Metanephros (tissue), 2 donors: ENCODE results near the genes DRC3 and PRPSAP2.

- RAMPAGE, long total RNA = no peak
Observed at GRCh38 chr17:17784066-17785109, 52.4 kb downstream of the SREBF1 start.

GRCh38 chr17:17805574-17806342 lies 31.0 kb downstream of the SREBF1 start:
- RAMPAGE, long total RNA = no peak

- RAMPAGE, long total RNA = no peak
Observed at GRCh38 chr17:17827227-17827795, 9.5 kb downstream of the SREBF1 start.

- RAMPAGE, long total RNA = no peak
Observed at GRCh38 chr17:17835615-17836027, 1.2 kb downstream of the SREBF1 start.

DNA sequence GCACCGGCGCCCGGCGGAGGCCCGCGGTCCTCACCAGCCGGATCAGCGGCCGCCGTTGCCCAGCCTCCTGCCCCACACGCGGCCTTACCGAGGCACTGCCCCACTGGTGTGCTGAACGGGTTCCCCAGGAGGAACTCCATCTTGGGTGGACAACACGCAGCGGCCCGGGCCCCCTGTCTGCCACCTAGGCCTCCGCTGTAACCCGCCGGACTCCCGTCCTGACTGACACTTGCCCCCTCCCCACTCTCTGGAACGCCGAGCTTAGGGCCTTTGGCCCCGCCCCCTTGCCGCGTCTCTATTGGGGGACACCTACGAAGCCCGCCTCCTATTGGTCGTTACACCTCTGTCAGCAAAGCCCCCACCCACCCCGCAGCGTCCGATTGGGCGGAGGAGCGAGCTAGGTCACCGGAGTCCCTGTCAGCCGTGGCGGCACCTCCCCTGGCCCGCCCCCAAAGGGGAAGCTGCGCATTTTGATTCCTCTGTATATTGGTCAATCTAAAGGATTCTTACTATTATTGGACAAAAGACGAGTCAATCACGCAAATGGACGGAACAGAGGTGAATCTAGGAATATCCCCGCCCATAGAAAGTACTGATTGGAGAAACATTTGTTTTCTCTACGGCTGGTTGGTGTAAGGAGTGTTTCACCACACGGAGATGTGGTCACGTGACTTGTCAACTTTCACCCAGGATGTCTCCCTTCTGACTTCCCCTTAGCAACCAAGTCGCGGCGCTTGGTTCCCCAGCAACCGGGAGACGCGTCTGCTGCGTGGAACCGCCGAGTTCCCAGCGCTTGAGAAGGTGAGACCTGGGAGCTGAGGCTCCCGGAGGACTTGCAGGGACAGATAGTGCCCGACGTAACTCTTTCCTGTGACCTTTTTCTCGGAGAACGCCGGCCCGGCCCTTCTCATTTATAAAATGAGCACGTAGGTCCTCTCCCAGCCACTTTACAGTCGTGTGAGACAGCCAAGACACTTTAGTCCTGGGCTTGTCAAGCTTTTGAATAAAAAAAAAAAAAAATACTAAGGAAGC lies at the start of gene DRC3:
Gene DRC3 (plus strand): TSS at position 689 of the 1,032 bp plus-strand sequence.
- RAMPAGE, long total RNA = no peak

- RAMPAGE, long total RNA = no peak
Observed at GRCh38 chr17:18070844-18071392, 16.8 kb upstream of the DRG2 start.

- RAMPAGE, long total RNA = no peak
Observed at GRCh38 chr17:18138220-18138856, 29.8 kb downstream of the MYO15A start.

- RAMPAGE, long total RNA = no peak
Observed at GRCh38 chr17:18185347-18185718, 1.7 kb downstream of the ALKBH5 start.

DNA sequence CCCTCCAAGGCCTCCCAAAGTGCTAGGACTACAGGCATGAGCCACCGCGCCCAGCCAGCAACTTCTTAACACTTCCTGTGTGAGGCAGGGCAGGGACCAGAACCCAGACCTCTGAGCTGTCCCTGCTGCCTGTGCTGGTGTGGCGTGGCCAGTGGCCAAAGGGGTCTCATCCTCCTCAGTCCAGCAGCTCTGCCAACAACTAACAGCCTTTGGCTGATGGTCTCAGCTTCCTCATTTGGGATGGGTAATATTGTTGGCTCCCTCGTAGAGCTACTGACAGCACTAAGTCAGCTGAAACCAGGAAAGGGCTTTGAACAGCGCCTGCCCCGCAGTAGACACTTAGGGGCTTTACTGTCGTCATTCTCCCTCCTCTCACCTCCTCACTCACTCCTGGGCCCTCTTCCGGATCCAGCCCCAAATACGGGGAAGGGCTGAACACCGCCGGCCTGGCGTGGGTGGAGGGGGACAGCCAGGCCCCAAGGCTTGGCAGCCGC lies 1.3 kb upstream of the LLGL1 start:
- RAMPAGE, long total RNA = no peak

DNA sequence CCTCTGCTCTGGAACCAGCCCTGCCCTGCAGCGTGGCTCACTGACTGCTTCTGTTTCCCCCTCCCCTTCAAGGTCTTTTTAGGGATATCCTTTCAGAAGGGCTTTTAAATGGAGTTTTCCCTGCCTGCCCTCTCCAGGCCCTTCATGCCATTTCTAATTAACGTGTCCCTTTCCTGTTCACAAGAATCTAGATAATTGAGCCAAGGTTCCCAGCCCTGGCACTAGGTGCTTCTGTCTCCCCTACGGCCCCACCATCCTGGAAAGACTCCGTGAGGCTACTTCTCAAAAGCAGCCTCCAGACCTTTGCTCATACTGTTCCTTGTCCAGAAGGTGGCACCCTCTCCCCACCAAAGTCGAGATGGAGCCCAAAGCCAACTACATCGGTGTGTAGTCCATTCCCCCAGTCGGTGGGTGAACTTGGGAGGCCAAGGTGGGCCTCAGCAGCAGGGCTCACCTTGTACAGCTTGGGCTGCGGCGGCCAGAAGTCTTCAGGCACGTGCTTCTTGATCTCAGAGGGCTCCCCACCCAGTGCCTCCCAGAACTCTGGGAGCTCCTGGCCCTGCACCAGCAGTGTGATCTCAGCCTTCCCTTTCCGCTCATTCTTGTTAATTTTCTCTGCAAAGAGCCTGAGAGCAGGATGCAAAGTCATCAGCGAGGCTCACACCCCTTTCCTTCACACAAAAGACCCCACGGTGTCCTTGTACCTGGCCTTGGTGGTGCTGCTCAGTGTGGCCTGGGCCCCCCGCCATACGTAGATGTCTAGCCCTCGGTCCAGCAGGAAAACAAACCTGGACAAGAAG lies 10.2 kb downstream of the FLII start:
- RAMPAGE, long total RNA = no peak

DNA sequence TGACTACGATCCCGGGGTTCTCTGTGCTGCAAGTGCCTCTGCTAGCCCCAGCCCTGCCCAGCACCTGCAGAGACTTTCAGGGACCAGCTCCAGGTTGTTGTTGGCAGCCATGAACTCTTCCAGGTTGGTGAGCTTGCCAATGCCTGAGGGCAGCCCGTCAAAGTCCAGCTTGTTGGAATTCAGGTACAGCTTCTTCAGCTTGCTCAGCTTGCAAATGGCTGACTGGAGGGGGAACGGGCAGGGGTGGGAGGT lies 5.4 kb downstream of the FLII start:
- RAMPAGE, long total RNA = no peak

DNA sequence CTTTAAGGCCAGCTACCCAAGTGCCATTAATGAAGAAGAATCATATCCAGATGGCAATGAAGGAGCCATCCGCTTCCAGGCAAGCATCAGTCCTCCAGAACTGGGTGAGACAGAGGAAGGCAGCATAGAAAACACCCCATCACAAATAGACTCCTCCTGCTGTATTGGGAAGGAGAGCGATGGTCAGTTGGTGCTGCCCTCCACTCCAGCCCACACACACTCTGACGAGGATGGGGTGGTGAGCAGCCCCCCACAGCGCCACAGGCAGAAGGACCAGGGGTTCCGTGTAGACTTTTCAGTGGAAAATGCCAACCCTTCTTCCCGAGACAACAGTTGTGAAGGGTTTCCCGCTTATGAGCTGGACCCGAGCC lies 2.3 kb downstream of the SMCR8 start:
- RAMPAGE, long total RNA = no peak

- RAMPAGE, long total RNA = no peak
Observed at GRCh38 chr17:18857761-18858975, at the start of gene PRPSAP2. PRPSAP2 (plus strand) TSS chr17:18858131.

GRCh38 chr17:19021400-19022018 lies 16.9 kb upstream of the FAM83G start:
- RAMPAGE, long total RNA = no peak

DNA sequence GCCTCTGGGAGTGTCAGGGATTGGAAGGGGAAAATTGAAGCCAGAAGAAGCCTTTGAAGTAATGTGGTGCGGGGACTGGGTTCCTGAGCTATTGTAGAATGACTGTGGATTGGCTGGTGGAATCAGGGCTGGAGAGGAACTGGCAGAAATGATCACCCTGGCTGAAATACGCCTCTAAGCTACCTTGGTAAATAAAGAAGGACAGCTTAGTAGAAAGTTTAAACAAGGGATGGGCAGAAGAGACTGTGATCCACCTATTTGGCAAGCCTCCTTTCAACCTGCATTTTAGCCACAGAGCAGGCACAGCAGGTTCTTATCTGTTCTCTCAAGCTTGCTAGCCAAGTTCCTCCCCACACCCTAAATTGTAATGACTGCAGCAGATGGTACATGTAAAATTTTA lies 10.9 kb downstream of the EPN2 start:
- RAMPAGE, long total RNA = no peak

GRCh38 chr17:19263329-19263933 lies 26.3 kb downstream of the EPN2 start:
- RAMPAGE, long total RNA = no peak

DNA sequence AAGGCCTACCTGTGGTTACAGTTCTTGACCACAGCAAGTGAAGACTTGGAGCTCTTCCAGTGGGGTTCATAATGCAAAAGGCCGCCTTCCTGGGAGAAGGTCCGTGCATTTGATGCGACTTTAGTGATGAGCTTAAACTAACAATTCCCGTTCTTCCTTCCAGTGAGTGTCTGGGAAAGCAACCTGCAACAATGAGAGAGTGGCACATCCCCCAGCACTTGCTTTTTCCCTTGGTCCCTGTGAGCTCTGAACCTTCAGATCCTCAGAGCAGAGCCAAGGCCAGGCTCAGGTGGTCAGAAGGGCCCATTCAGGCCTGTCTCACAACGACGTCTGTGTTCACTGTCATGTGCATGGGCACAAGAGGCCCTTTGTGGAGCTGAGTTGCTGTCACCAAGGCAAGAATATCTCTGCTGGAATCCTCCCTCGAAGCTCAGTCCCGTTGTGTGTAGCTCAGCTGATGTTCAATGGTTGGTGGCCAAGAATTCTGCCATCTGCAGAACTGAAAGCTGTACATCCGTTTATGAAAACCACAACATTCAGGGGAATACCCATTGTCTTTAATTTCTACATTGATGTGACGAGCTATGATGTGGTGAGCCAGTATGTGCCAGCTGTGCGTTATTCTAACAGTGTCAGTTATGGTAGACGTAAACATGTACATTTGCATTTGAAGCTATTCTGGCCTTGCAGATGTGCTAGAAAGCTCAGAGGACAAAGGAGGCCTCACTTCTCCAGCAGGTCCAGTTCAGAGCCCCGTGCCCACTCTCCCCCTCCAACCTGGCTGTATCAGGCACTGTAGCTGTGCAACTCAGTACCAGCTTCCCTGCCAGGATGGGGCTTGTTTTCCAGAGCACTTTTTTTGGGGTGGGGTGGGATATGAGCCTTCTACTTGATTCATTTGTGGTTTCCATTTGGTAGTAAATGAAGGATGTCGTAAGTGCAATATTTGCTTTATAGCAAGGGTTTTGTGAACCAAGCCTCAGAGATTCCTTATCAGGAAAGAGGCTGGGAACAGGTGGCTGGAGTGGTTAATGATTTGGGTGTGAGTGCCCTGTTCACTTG lies 56.3 kb downstream of the B9D1 start:
- RAMPAGE, long total RNA = no peak

- RAMPAGE, long total RNA = start-site peak on the plus strand at chr17:19377965-19378031, 25 and 7 reads in 2 replicates
Observed at GRCh38 chr17:19377415-19378358, 611 bp upstream of the MAPK7 start.

DNA sequence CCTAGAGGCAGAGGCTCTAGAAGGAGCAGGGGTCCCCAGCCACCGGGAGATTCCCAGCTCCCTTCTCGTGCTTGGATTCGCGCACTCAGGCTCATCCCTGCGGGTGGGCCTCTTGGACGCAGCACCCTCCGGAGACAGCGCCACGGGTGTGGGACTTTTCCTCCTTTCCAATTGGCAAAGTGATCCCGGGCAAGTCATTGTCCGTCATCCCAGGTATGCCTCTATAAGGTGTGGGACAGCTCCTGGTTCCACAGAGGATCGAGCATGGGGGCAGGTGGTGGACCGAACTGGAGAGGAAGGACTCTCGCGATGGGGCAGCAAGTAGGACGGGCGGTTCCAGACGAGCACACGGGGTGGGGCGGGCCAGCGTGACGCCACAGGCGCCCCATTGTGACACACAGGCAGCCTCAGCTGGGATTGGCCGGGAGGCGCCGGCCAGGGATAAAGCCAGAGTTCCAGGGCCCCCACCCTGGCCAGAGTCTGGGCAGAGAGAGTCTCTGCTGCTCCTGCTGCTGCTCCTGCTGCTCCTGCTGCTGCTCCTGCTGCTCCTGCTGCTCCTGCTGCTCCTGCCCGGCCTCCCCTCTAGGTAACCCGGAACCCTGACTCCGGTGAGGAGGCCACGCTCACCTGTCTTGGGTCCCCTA lies 38.6 kb upstream of the SLC47A1 start:
- RAMPAGE, long total RNA = no peak

DNA sequence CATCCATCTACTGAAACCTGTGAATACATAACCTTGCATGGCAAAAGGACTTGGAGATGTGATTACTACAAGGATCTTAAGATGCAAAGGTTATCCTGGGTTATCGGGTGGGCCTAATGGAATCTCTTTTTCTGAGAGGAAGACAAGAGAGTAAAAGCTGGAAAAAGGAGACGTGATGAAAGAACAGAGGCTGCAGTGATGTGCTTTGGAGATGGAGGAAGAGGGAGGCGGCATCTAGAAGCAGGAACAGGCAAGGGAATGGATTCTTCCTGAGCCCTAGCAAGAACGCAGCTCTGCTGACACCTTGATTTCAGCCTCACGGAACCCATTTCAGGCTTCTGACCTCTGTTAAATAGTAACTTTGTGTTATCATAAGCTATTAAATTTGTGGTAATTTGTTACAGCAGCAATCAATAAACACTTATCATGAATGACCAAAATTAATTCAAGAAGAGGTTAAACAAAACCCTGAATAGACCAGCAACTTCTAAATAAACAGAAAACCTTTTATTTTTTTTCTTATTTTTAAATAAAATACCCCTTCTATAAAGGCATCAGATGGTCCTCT lies 4.2 kb upstream of the SLC47A1 start:
- RAMPAGE, long total RNA = no peak